Epithelial cell of proximal tubule (primary cell): ENCODE measurements around the gene TMEM121B.

DNA sequence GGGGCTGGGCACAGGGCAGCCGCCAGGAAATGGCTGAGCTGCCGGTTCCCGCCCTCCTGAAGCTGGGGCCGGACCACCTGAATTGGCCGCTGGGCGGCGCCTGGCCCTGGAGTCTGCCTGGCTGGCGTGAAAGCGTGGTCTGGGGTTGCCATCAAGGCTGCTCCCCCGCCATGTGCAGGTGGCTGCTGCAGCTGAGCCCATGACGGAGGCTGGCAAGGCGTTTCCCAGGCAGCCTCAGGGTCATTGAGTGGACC is 85.8 kb downstream of the POTEH start:
- RAMPAGE, long total RNA, result no peak
- RRBS, result no CpG with 5 or more reads among the region's 12 CpGs

DNA sequence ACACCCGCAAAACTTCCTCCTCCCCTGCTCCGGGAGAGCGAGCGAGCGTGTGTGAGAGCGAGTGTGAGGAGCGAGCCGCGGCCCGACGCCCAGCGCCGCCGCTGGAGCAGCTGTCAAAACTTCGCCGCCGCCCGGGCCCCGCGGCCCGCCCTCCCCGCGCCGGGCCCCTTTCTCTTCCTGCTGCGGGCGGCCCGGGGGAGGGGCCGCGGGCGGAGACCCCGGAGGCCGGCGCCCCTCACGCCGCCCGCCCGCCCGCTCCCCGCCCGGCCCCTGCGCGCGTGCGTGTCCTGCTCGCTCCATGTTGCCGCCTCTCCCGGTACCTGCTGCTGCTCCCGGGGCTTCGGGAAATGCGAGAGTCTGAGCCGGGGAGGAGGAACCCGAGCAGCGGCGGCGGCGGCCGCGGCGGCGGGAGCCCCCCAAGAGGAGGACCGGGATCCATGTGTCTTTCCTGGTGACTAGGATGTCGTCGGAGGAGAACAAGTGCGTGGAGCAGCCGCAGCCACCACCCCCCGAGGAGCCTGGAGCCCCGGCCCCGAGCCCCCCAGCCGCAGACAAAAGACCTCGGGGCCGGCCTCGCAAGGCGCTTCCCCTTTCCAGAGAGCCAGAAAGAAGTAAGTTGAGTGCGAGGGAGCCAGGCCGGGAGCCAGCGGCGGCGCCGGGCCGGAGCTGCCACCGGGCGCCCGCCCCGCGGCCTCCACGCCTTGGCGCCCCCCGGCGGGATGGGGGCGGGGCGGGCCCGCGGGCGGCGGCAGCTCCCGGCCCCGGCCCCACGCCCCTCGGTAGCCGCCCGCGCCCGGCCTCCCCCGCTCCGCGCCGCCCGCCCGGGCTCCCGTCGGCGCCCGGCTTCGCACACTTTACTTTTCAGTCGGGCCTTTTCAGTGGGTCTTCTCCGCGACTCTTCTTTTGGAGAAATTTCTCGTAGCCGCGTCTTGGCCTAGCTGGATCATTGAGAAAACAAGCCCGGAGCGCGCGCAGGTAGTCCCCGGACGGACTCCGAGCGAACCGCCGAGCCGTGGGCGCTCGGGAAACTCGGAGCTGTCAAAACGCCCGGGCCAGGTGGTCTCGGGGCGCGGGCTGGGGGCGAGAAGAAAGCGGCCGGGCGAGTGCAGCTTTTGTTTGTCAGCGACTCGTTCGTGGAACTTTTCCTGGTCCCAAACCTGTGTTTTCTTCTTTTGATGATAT is 9.4 kb upstream of the CCT8L2 start:
- RAMPAGE, long total RNA, result no peak
- RRBS, result 4% methylated on average over 47 of the region's 146 CpGs

DNA sequence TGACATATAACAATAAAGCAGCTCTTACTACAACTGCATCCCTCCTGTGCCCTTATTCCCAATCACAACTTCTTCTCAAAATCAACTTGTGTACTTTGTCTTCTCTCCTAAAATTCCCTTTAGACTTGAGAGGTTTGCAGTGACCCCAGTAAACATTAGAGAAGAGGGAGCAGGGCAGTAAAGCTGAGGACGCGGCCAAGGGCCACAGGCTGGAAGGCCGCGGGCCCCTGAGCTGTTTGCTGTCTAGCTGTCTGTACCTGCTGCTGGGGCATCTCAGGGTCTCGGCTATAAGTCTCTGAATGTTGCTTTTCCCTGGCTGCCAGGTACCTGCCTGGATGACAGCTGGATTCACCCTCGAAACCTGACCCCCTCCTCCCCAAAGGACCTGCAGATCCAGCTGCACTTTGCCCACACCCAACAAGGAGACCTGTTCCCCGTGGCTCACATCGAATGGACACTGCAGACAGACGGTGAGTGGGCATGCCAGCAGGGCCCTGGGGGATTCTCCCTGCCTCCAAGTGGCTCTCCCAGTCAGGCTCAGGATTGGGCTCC is 12.8 kb downstream of the IL17RA start:
- RAMPAGE, long total RNA, result no peak
- RRBS, result no CpG with 5 or more reads among the region's 9 CpGs

DNA sequence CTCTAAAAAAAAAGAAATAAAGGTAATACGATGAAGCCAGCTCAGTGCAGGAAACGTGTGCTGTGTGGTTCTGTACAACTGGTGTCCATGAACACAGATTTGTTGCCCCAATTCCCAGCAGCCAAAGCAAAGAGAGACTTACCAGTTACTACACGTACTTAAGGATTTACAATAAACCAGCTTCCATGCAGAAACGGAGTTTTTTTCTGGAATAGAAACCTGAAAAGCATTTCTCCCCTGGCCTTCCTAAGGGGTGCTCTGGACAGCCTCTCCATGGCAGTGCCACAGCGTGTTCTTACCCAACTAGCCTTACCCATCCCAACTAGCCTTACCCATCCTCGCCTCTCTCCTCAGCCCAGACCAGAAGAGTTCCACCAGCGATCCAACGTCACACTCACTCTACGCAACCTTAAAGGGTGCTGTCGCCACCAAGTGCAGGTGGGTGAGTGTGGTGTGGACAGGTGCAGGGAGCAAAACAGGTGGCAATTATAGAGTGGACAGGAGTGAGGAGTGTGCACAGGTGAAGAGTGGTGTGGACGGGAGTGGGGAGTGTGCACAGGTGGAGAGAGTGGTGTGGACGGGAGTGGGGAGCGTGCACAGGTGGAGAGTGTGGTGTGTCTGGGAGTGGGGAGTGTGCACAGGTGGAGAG is 17.9 kb downstream of the TMEM121B start:
- RAMPAGE, long total RNA, result no peak
- RRBS, result no CpG with 5 or more reads among the region's 13 CpGs

DNA sequence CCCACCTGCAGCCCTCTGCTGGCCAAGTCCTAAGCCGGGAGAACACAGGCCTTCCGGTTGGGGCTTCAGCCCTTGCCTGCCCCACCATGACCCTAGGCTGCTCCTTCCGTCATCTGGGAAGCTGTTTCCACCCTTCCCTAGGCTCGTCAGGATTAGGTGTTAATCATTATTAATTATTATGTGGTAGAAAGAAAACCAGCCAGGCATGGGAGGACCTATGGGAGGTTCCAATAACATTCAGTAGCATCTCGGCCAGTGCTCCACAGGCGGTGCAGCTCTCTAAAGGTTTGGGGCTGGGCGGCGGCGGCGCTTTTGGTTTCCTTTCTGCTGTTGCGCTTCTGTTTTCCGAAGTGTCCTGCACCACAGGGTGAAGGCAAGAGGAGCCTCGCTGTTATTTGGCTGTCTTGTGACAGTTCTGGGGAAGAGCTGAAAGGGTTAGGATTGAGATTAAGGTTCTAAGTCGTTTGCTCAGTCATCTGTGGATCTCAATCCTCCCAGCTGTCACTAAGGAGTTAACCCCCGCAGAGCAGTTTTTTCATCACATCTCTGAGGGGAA is 14.5 kb downstream of the TMEM121B start:
- RAMPAGE, long total RNA, result no peak
- RRBS, result no CpG with 5 or more reads among the region's 15 CpGs

- RAMPAGE, long total RNA, result no peak
- RRBS, result no CpG with 5 or more reads among the region's 8 CpGs
Measured at GRCh38 chr22:17112727-17112999, 8.5 kb downstream of the TMEM121B start.

- RAMPAGE, long total RNA, result no peak
- RRBS, result 3% methylated on average over 38 of the region's 137 CpGs
Measured at GRCh38 chr22:17120714-17122080, at the start of gene TMEM121B. Gene TMEM121B (minus strand): TSS chr22:17121360.

GRCh38 chr22:17243941-17244355 is 24.7 kb upstream of the ADA2 start:
- RAMPAGE, long total RNA, result no peak
- RRBS, result no CpG with 5 or more reads among the region's 9 CpGs

DNA sequence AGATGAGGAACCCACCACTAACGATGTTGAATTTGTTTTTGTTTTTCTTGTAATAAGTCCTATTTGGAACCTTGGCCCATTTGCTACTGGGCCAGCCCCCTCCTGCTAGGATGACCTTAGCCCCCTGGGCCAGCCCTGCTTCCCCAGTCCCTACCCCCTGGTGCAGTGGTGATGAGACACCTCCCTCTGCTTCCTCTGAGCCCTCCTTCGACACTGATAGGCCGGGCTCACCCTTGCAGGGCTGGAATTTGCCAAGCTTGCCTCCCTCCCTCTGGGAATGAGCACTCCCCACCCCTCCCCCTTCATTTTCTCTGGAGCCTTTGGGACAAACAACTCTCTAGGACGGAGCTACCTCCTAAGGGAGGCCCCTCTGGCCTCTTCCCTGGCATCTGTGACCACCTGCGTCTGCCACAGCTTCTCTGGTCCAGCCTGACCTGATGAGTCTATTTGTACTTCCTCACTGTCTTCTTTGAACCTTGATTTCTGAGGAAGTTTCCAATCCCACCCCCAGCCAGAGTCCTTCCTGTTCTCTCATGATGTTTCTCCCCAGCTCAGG is 53.2 kb upstream of the ADA2 start:
- RAMPAGE, long total RNA, result no peak
- RRBS, result no CpG with 5 or more reads among the region's 5 CpGs

GRCh38 chr22:17339018-17339643 is 30.1 kb upstream of the CECR2 start:
- RAMPAGE, long total RNA, result no peak
- RRBS, result no CpG with 5 or more reads among the region's 7 CpGs

DNA sequence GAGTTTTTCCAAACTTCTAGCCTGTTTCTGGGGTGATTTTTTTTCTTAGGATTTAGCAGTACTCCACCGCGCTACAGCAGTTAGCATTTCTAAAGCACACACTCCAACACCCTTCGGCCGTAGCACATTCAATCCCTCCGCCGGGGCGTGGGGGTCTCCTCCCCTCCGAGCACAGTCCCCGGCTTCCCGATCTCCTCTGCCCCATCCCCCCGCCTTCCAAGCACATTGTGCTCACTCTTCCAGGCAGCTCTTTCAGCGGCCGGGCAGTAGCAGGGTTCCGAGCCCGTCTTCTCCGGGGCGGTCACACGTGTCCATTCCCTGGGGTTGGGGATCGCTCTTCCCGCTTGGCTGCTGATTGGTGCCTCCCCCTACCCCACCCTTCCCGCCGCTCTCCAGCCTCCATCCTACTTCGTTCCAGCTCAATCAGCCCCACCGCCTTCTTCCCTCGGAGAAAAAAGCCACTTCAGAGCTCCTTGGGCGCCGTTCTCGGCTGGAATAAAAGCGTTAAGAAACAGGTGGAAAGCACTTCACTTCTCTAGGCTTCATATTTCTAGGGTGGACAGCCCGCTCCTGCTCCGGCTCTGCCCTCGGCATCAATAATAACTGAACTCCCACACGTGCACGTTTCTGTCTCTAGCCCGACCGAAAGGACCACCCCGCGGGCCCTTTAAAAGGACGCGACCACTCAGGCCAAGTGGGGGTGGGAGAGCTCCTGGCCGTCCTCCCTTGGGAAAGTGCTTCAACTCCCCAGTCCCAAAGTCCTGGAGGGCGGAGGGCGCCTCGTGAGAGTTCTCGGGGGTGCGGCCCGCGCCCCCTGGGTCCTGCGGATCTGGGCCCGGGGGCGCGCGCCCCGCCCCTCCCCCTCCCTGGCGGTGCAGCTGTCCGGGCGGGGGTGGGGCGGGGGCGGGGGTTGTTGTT is 539 bp upstream of the CECR2 start:
- RAMPAGE, long total RNA, result no peak
- RRBS, result 3% methylated on average over 12 of the region's 59 CpGs

DNA sequence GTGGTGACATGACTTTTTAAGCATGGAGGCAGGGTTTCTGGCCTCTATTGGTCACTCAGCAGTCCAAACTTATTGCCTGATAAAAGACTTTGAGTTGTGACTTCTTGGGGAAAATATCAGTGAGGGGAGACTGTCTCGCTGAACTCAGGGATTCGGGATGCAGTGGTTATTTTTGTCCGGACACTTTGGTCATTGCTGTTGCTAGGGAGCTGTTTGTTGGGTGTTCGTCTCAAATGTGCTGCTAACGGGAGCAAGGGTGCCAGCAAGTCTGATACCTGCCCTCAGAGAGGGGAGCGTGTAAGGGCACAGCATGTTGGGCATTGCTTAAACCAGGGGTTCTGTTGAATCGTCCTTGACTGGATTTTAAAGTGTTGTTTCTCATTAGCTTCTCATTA is 49.3 kb upstream of the SLC25A18 start:
- RAMPAGE, long total RNA, result no peak
- RRBS, result no CpG with 5 or more reads among the region's 7 CpGs

- RAMPAGE, long total RNA, result no peak
- RRBS, result no CpG with 5 or more reads among the region's 6 CpGs
Measured at GRCh38 chr22:17732374-17733293, 41.6 kb downstream of the BID start.

GRCh38 chr22:17733294-17734261 is 40.7 kb downstream of the BID start:
- RAMPAGE, long total RNA, result no peak
- RRBS, result no CpG with 5 or more reads among the region's 13 CpGs

GRCh38 chr22:17776959-17778301 is 3.2 kb upstream of the BID start:
- RAMPAGE, long total RNA, result no peak
- RRBS, result 88% methylated on average over 13 of the region's 40 CpGs

- RAMPAGE, long total RNA, result no peak
- RRBS, result no CpG with 5 or more reads among the region's 4 CpGs
Measured at GRCh38 chr22:17870600-17870799, 96.2 kb upstream of the BID start.

DNA sequence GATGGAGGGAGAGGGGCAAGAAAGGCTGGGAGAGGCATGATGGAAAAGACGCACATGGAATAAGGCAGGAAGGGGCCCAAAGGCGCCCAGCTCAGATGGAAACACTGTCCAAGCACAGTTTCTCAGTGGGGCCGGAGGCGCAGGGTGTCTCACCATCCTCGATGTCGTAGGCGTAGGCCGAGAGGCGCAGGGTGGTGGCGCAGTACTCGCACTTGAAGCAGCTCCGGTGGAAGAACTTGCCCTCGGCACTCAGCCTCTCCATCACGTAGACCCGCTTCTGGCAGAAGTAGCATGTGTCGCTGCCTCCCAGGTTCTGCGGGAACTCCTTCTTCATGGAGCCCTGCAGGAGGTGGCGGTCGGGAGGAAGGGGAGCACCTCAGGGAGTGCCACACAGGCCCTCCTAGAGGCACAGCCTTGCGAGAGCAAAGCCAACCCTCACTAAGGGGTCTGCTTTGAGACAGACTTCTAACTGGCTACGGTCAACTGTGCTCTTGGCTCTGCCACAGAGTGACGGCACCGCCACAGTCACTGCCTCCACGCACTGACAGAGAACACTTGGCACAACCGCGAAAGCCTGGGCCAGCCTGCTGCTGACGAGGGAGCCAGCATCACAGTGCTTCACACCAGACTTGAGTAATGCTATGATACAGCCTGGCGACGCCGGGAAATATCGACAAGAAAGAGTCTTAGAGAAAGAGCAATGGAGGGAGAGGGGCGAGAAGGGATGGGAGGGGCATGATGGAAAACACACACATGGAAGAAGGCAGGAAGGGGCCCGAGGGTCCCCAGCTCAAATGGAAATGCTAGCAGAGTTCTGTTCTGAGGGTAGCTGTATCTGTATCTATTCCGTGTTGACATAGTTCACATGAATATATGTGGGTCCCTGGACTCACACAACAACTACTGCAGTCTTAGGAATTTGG is 97.7 kb upstream of the BID start:
- RAMPAGE, long total RNA, result no peak
- RRBS, result over 99% methylated on average over 7 of the region's 34 CpGs

GRCh38 chr22:17902425-17903065 is 121.8 kb downstream of the MICAL3 start:
- RAMPAGE, long total RNA, result no peak
- RRBS, result no CpG with 5 or more reads among the region's 16 CpGs

DNA sequence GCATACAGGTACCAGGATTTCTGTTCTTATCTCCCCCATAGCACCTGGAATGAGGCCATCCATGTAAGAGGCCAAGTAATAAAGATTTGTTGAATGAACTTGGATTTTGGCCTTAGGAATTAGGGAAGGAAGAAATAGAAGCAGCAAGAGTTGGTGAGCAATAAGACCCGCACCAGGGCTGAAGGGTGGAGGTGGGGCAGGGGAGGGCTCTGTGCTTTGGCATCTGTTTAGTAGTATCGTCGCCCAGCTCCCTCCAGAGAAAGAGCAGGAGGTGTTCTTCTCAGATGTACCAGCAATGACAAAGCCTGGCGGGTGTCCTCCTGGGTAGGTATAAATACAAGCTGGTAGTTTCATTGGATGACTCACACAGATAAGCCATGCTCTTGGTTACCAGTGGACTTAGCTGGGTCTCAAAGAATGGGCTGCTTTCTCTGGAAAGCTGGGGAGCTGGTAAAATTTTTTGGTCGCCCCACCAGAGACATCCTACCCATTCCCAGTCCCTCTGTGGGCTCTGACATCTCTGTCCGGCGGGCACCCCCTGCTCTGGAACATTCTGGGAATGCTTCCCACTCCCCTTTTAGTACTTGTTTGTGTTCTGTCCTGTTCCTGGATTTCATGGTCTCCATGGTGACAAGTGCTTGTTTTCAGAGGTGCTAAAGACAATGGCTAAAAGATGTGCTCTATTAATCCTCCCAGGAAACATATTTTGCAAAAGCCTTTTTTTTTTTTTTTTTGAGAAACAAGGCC is 15.4 kb upstream of the TUBA8 start:
- RAMPAGE, long total RNA, result no peak
- RRBS, result no CpG with 5 or more reads among the region's 7 CpGs

- RAMPAGE, long total RNA, result no peak
- RRBS, result no CpG with 5 or more reads among the region's 16 CpGs
Measured at GRCh38 chr22:18111463-18112107, 976 bp downstream of the TUBA8 start.